Esophagus squamous epithelium (tissue), 4 donors: ENCODE data around the genes MGAT1, OR2V1, TRIM7 and TRIM41.

GRCh38 chr5:179821429-179822636 lies 1.1 kb downstream of the SQSTM1 start:
- PRO-cap: bidirectional peak, plus-strand start at chr5:179821673, minus-strand start at chr5:179821811
- RAMPAGE, long total RNA, 4 experiments: no peak in any of the 4 experiments

GRCh38 chr5:179832499-179833330 lies 12.0 kb downstream of the SQSTM1 start:
- PRO-cap: no peak
- RAMPAGE, long total RNA, 4 experiments: no peak in any of the 4 experiments

- PRO-cap: no peak
- RAMPAGE, long total RNA, 4 experiments: no peak in any of the 4 experiments
Observed at GRCh38 chr5:179836492-179837612, 16.1 kb downstream of the SQSTM1 start.

DNA sequence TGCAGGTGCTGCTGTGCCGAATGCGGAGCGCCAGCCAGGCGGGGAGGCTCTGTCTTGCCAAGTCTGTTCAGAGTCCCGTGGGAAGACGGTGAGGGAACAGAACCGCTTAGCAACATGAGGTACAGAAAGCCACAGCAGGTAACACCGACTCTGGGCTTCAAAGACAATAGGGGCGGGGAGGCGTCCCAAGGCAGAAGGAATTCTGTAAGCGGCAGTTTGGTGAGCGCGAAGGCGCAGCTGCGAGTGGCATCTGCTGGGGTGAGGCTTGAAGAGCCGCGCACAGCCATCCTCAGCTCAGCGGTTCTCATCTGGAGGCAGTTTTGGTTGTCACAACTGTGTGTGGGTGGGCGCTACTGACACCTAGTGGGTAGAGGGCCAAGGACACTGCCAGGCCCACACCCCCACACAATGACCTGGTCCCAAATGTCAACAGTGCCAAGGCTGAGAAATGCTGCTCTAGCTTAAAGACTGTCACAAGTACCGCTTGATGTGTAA lies 67.4 kb upstream of the TBC1D9B start:
- PRO-cap: no peak
- RAMPAGE, long total RNA, 4 experiments: no peak in any of the 4 experiments

DNA sequence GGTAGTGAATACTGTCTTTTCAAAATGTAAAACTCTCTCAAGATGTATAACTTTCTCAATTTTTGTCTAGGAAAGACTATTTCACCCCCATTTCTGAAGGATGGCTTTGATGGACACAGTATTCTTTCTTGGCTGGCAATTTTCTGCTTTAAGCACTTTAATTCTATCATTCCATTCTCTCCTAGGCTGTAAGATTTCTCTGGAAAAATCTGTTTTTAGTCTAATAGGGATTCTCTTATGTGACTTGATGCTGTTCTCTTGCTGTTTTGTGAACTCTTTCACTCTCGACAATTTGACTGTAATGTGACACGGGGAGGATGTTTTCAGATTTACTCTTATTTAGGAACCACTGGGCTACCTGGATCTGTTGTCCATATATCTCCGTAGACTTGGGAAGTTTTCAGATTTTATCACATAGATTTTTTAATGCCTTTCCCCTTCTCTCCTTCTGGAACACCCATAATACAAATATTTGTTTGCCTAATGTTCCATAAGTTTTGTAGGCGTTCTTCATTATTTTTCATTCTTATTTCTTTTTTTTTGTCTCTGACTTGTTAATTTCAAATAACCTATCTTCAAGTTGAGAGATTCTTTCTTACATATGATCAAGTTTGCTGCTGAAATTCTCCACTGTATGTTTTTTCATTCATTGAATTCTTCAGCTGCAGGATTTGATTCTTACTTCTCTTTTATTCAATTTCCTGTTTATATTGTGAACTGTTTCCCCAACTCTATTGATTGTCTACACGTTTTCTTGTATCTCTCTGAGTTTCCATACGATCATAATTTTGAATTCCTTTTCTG lies 71.3 kb downstream of the RNF130 start:
- PRO-cap: no peak
- RAMPAGE, long total RNA, 4 experiments: no peak in any of the 4 experiments

- PRO-cap: no peak
- RAMPAGE, long total RNA, 4 experiments: no peak in any of the 4 experiments
Observed at GRCh38 chr5:180083015-180083846, 11.7 kb upstream of the RNF130 start.

GRCh38 chr5:180180002-180180490 lies 29.0 kb downstream of the RASGEF1C start:
- PRO-cap: no peak
- RAMPAGE, long total RNA, 4 experiments: no peak in any of the 4 experiments

- PRO-cap: no peak
- RAMPAGE, long total RNA, 4 experiments: no peak in any of the 4 experiments
Observed at GRCh38 chr5:180208184-180208632, 803 bp downstream of the RASGEF1C start.

DNA sequence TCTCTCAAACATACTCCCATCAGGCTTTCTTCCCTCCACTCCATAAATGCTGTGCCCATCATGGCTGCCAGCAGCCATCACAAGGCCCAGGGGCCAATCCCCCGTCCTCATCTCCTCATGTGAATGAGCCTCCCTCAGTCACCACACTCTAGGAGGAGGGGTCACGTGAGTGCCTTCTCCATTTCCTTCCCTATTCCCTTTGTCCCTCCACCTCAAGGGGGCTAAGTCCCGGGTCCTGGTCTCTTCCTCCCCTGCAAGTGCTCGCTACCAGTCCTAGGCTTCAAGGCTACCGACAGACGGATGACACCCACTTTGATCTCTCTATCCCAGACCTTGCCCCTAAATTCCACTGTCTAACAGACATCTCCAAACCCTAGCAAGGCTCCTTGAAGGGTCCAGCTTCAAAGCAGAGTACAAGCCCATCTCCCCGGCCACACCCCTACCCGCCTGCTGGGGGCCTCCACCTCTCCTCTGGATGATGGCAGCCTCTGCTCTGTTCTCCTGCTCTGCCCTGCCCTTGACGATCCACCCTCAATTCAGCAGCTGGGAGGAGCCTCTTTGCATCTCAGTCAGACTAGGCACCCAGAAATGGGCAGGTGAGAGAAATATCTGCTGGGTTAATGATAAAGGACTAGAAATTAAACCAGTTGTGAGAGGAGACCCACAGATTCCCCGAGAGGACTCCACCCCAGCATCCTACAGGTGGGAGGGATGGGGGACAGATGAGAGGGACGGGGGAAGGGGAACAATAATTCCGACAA lies 36.0 kb upstream of the RASGEF1C start:
- PRO-cap: no peak
- RAMPAGE, long total RNA, 4 experiments: no peak in any of the 4 experiments

- PRO-cap: no peak
- RAMPAGE, long total RNA, 4 experiments: no peak in any of the 4 experiments
Observed at GRCh38 chr5:180313587-180314327, 21.9 kb upstream of the MAPK9 start.

GRCh38 chr5:180645039-180645970 lies 4.1 kb downstream of the FLT4 start:
- PRO-cap: no peak
- RAMPAGE, long total RNA, 4 experiments: no peak in any of the 4 experiments

DNA sequence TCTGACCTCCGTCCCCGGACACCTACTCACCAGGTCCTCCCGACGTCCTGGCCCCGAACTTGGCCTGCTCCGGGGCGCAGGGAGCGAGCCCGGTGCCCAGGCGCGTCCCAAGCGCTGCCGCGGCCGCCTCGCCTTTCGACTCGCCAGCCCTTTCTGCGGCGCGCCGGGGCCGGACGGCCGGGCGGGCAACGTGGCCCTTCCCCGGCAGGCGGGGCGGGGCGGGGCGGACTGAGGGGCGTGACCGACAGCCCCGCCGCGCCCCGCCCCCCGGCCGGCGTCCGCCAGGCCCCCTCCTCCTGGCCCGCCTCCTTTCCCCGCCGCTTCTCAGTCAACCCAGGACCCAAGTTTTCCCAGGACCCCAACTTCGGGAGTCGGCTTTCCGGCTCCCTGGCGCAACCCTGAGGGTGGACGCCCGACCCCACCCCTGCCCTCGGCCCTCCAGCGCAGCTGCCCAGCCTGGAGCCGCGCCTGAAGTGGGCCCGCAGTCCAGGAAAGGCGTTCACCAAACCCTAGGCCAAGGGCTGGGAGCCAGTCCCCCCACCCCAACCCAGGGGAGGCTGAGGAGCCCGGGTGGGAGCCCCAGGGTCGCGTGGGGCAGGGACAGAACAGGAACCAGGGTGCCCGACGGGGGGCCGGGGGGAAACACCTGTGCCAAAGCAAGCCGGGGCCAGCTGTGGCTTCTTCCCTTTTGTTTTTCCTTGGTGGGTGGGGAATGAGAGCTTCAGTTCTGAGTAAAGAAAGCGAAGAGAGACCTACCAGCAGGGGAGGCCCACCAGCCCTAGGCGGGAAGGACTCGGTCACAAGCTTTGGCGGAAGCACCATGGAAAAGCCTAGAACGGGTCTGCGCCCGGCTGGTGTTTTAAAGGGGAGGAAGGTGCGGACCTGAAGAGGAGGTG lies at the start of gene MGAT1:
Gene MGAT1, minus strand, starts transcription at position 157 of the 896 bp plus-strand sequence.
- PRO-cap: bidirectional peak, plus-strand start at position 318 of the sequence, minus-strand start at position 155 of the sequence
- RAMPAGE, long total RNA, 4 experiments: start-site peak on the minus strand in 3 of 4 experiments, centred at positions 154 to 165 of the sequence, 73 to 129 reads per replicate

- PRO-cap: unidirectional peak, plus-strand start at chr5:180824887
- RAMPAGE, long total RNA, 4 experiments: no peak in any of the 4 experiments
Observed at GRCh38 chr5:180824467-180825342, 22.1 kb upstream of the MGAT1 start.

DNA sequence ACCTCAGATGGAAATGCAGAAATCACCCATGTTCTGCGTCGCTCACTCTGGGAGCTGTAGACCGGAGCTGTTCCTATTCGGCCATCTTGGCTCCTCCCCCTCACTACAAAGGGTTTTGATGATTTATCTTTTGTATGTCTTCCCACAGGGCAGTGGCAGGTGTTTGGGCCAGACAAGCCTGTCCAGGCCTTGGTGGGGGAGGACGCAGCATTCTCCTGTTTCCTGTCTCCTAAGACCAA lies 9.4 kb downstream of the BTNL8 start:
- PRO-cap: no peak
- RAMPAGE, long total RNA, 4 experiments: no peak in any of the 4 experiments

- PRO-cap: no peak
- RAMPAGE, long total RNA, 4 experiments: no peak in any of the 4 experiments
Observed at GRCh38 chr5:181131016-181131276, at the start of gene OR2V1. Gene OR2V1 (minus strand): TSS chr5:181131169.

DNA sequence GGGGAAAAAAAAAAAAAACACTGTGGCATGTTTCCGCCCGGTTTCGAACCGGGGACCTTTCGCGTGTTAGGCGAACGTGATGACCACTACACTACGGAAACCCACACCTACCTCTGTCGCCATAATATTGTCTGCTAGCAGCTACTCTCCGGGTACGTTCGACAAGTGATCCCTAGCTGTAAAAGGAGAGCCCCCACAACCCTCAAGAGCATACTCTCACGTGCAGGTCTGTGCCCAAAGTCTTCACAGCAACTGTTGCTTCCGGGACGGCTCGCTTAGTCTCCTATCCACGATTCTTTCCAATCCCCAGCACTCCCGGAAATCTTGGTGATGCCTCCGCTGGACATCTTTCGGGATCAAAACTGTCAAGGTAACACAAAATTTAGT lies 16.6 kb downstream of the TRIM7 start:
- PRO-cap: no peak
- RAMPAGE, long total RNA, 4 experiments: no peak in any of the 4 experiments

GRCh38 chr5:181204554-181205659 lies at the start of gene TRIM7:
Gene TRIM7 (minus strand): TSS chr5:181205196.
- PRO-cap: bidirectional peak, plus-strand start at chr5:181204690, minus-strand start at chr5:181204699; bidirectional peak, plus-strand start at chr5:181205231, minus-strand start at chr5:181205135
- RAMPAGE, long total RNA, 4 experiments: no peak in any of the 4 experiments

GRCh38 chr5:181221786-181222915 lies 930 bp upstream of the TRIM41 start:
- PRO-cap: unidirectional peak, minus-strand start at chr5:181222055; unidirectional peak, plus-strand start at chr5:181222506
- RAMPAGE, long total RNA, 4 experiments: no peak in any of the 4 experiments

- PRO-cap: bidirectional peak, plus-strand start at chr5:181223281, minus-strand start at chr5:181223118
- RAMPAGE, long total RNA, 4 experiments: start-site peak on the plus strand in 4 of 4 experiments, at chr5:181223275-181223309 at its widest, 49 to 130 reads per replicate
Observed at GRCh38 chr5:181222965-181223416, at the start of gene TRIM41. Gene TRIM41 (plus strand): TSS chr5:181223281.

GRCh38 chr5:181233318-181233919 lies 10.3 kb downstream of the RACK1 start:
- PRO-cap: no peak
- RAMPAGE, long total RNA, 4 experiments: no peak in any of the 4 experiments